Pulmonary artery (tissue), 1 donor: ENCODE data around the gene SOX15.

DNA sequence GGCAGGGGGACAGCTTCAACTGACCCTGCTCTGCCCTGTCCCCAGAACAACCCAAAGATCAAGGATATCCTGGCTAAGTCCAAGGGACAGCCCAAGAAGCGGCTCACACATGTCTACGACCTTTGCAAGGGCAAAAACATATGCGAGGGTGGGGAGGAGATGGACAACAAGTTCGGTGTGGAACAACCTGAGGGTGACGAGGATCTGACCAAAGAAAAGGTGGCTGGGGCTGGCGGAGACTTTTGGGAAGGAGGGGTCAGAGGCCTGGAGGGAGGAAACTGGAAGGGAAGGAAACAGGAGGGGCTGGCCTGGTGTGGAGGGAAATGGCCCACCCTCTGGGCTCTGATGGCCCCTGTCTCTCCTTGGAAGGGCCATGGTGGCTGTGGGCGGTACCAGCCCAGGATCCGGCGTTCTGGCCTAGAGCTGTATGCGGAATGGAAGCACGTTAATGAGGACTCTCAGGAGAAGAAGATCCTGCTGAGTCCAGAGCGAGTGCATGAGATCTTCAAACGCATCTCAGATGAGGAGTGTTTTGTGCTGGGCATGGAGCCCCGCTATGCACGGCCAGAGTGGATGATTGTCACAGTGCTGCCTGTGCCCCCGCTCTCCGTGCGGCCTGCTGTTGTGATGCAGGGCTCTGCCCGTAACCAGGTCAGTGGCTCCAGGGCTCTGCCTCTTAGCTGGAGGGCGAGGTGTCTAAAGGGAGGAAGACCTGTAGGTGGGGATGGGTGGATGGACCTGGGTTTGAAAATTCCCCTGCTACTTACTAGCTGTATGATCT lies 15.3 kb downstream of the SLC35G6 start:
- PRO-cap: no peak

DNA sequence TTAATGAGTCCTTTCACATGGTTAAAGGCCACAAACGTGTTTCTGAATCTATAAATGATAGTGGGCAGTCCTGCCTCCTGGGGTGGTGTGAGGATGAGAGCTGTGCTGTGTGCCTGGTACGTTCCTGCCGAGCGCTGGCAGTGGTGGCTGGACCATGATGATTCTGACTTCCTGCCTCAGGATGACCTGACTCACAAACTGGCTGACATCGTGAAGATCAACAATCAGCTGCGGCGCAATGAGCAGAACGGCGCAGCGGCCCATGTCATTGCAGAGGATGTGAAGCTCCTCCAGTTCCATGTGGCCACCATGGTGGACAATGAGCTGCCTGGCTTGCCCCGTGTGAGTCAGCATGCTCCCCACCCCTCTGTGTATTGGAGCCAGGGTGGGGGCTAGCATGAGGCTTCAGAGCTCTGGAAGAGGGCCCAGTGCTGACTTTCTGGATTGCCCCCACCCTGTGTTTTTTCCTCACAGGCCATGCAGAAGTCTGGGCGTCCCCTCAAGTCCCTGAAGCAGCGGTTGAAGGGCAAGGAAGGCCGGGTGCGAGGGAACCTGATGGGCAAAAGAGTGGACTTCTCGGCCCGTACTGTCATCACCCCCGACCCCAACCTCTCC lies 16.0 kb downstream of the SLC35G6 start:
- PRO-cap: no peak

- PRO-cap: no peak
Measured at GRCh38 chr17:7548383-7548745, 494 bp upstream of the TNFSF12 start.

- PRO-cap: no peak
Measured at GRCh38 chr17:7565116-7565344, 3.3 kb downstream of the SENP3 start.

DNA sequence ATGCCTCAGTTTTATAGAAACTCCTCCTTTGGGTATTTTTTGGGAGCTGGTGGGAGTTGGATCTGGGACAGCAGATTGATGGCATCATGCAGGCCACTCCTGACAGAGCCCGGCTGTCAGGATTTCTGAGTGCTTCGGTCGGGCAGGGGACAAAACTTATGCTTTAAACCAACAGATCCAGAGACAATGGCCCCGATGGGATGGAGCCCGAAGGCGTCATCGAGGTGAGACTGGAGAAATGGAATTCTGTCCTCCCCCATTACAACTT lies 1.4 kb downstream of the EIF4A1 start:
- PRO-cap: no peak

GRCh38 chr17:7579783-7580637 lies 572 bp downstream of the CD68 start:
- PRO-cap: no peak

GRCh38 chr17:7589823-7590630 lies at the start of gene SOX15:
SOX15 (minus strand) TSS chr17:7590094.
- PRO-cap: no peak

GRCh38 chr17:7591419-7591997 lies 1.6 kb upstream of the SOX15 start:
- PRO-cap: no peak

GRCh38 chr17:7641748-7642132 lies 9.0 kb upstream of the ATP1B2 start:
- PRO-cap: no peak

GRCh38 chr17:7675922-7676949 lies 11.1 kb downstream of the TP53 start:
- PRO-cap: no peak

GRCh38 chr17:7809189-7809723 lies 24.8 kb upstream of the KDM6B start:
- PRO-cap: no peak

- PRO-cap: no peak
Measured at GRCh38 chr17:7858359-7858925, 639 bp downstream of the CYB5D1 start.

DNA sequence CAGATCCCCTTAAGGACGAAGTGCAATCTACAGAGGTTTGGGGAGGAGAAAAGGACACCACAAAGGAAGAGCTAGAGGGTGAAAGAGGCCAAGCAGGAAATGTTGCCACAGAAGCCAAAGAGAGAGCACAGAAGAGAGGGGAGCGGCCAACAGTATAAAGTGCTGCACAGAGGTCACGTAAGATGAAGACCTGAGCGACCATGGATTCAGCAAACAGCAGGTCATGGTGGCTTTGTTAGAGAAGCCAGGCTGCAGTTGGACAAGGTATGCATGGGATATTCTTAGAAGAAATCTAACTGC lies 10.3 kb downstream of the CYB5D1 start:
- PRO-cap: no peak

DNA sequence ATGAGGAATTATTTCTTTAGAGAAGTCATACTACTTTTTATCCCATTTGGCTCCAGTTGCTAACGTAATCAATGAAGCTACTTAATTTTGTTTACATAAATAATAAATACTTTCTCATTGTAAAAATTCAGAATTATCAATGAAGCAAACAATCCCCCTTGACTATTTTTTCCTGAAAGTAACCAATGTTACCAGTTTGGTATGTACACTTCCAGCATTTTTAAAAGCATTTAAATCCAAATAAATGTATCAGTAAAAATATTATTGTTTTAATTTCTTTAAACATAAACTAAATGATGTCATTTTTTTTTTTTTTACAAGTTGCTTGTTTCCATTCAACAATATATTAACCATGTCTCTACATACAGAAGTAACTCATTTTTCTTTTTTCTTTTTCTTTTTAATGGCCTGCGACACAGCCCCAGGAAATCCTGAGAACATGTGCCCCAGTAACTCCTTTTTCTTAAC lies 11.5 kb upstream of the CHD3 start:
- PRO-cap: no peak

DNA sequence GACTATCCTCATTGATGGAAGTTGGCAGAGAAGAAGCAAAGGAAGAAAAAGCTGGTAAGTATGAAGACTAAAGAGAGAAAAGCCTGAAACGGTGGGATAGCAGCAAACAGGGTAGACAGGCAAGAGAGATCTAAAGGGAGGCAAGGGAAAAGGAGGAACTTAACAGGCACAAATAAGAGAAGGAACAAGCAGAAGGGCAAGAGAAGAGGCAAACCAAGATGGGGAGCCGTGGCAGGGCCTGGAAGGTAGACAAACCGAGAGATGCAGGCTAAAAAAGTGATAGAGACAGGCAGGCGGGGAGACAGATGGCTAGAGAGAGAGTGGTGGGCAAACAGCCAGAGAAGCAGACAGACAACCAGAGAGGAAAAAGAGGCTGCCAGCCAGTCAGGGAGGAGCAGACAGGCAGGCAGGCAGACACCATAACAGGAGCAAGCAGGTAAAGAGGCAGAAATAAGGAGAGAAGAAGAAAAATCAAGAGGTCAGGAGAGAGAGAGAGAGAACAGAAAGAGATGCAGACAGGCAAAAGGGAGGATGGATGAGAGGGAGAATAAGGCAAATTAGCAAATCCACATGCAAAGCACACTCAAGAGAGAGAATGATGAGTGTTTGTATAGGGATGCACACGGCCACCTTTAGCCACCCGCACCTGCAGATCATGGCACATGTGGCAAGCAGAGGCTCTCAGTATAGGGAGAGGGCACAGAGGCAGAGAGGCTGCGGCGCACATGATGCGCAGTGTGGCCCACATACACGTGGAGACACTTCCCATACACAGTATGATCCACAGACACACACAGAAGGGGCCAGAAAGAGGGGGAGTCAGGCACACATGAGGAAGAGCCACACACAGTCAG lies 6.8 kb upstream of the CHD3 start:
- PRO-cap: no peak

GRCh38 chr17:7894833-7895169 lies 6.2 kb downstream of the CHD3 start:
- PRO-cap: no peak

- PRO-cap: no peak
Measured at GRCh38 chr17:7914962-7915150, 1.2 kb downstream of the RNF227 start.

GRCh38 chr17:7922821-7923329 lies 6.8 kb downstream of the KCNAB3 start:
- PRO-cap: bidirectional peak, plus-strand start at chr17:7923017, minus-strand start at chr17:7922922

GRCh38 chr17:7932931-7933526 lies 1.0 kb downstream of the CNTROB start:
- PRO-cap: no peak

DNA sequence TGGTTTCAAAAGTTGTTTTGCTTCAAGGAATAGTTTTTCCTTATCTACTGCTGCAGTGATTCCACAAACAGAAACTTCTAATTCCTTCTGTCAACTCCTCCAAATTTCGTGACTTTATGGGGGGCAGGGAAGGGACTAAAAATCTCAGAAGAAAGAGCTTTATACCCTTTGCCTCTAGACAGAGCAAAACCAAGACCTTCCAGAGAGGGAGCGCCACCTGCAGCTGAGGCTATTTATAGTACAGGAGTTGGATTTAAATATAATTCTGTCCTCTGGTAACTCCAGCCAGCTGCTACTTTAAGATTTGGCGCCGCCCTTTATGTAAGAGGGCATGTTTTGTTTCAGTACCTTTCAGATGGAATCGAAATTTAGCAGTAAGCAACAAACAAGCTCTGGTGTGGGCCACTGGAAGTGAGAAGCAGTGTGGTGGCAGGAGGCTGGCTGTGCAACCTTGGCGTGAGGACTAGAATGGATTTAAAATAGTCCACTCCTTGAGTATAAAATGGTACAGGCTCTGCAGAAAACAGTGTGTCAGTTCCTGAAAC lies 5.3 kb upstream of the GUCY2D start:
- PRO-cap: no peak